ENCODE measurements around a stretch of chr13.

- PRO-cap, result no peak
Measured at GRCh38 chr13:73221416-73221825, 162.6 kb downstream of the KLF5 start.

GRCh38 chr13:73702069-73703144, 643.6 kb downstream of the KLF5 start:
- PRO-cap, result no peak

DNA sequence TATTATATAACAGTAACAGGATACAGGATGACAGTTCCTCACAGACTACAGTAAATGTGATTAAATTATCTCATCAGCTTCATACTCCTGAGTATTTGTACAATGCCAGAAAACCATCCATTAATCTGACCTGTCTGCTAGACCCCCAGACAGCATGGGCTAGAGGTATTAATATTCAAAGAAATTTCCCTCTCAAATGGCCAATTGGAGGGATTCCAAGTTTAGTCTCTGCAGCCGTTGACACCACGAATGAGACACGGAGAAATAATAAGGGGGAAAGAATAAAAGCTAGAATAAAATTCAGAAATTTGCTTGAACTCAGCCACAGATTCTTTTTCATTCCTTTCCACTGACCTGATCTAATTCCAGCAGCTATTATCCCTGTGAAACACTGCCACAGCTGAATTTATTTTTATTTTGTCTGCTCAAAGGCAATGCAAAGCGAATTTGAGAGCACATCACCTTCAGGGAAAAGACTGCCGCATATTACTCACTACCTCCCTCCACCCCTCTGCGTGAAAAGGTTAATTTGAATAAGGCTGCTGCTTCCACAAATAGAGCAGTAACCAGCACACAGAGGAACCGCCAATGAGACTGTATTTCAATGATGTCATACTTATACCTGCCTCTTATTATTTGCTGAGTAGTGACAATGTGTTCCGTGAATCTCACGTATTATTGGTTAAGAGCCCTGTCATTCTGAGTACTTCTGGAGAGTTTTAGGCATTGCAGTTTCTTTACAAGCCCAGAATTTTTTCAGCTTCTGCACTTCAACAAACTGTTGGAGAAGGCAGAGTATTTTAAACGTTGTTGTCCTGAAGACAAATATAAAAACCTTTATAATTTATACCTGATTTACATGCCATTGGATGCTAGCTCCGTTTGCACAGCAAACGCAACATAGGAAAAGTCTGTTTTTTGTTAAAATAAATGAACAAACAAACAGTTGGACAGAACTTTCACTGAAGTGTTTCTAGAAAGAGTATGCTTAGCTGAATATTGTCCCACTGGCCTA, 1191.7 kb downstream of the TBC1D4 start:
- PRO-cap, result unidirectional peak, minus-strand start at position 513 of the sequence

- PRO-cap, result no peak
Measured at GRCh38 chr13:75302100-75302724, 179.8 kb downstream of the TBC1D4 start.

DNA sequence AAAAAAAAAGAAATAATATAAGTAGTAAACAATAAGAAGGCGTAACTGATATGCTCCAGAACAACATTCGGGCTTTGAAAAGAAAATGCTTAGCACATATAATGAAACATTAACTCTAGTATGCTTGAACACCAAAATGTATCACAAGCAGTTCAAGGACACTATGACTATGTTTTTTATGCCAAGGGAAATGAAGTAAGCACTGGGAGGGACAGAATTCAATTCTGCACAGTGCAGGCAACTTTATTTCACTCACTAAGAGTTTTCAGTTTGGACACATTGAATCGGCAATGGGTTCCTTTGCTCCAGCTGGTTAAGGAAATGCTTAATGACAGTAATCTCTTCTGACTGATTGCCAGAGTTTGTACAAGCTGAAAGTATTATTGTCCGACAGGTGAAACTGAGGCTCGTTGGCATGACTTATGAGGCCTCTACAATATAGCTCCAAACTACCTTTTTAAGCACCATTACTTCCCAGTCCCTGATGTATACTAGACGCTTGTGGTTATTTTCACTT, 178.6 kb downstream of the TBC1D4 start:
- PRO-cap, result no peak

DNA sequence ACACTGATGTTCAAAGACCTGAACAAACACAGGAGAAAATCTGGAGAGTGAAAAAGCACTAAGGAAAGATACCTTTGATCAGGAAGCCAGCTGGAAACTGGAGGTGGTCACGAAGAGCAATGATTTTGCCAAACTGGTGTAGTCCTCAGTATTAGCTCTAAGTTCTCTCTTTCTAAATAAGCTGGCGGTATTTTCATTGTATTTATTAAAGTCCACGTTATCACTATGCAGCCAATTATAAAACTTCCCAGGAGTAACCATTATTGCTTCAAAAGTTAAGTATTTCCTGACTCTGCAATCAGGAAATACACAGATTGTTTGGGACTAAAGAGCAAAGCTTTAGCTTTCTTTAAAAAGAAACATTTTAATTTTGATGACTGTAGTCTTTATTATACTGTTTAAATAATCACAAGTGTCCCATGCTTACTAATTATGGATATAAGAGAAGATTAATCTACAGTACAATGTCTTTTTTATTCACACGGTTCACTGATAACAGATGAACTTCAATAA, 115.1 kb downstream of the TBC1D4 start:
- PRO-cap, result no peak

GRCh38 chr13:75481648-75481814, 438 bp downstream of the TBC1D4 start:
- PRO-cap, result no peak

GRCh38 chr13:75792341-75792969, 156.3 kb downstream of the LMO7 start:
- PRO-cap, result no peak

DNA sequence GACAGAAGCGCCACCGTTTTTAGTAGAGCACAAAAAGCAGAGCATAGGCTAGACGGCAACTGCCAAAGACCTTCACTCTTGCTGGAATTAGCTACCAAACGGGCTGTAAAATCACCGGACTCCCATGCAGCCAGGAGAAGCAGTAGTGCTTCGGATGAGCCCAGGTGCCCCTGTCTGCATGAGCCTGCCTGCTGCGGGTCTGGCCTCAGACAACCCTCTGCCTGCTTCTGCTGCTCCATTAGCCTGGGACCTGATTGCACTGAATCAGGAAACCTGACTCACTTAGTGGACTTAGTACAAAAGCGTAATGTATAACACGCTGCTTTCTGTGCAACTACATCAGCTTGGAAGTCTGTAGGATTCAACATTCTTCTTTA, 170.0 kb downstream of the LMO7 start:
- PRO-cap, result no peak

GRCh38 chr13:76200386-76200690, 564.2 kb downstream of the LMO7 start:
- PRO-cap, result no peak

DNA sequence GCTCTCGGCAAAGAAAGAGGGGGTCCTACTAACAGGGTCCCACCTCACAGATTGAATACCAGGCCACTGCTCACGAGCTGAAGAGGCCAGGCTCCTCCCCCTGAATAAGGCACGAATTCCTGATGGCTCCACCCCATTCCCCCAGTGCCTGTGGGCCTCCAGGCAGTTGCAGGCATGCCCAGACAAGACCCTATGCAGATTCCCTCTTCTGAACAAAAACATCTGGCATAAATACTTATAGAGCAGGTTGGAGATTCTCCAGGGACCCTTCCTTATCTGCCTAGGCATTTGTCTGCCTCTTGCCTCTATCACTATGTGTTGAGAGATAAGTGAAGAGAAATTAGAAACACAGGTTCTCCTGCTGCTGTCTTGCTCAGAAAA, 364.2 kb downstream of the KCTD12 start:
- PRO-cap, result no peak

- PRO-cap, result no peak
Measured at GRCh38 chr13:76524053-76524411, 362.2 kb downstream of the KCTD12 start.

DNA sequence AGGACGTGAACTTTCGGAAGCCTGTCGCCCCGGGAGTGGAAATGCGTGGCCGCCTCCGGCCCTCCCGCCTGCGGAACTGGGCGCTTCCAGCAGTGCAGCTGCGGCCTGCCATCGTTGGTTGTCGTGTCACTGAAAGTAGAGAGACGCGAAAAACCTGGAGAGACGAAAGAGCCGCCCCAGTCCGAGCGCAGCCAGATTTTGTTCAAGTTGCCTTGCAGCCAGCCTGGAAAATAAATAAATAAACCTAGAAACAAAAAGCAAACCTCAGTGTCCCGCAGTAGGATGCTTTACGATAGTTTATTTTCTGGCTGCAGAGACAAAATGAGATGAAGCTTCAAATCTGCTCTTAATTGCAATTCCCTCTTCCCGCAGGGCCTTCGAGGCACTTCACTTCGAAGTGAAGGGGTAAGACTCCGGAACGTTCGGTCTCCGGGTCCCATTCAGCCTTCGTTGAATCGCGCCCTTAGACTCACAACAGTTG, 612 bp upstream of the KCTD12 start:
- PRO-cap, result bidirectional peak, plus-strand start at position 159 of the sequence, minus-strand start at position 78 of the sequence

DNA sequence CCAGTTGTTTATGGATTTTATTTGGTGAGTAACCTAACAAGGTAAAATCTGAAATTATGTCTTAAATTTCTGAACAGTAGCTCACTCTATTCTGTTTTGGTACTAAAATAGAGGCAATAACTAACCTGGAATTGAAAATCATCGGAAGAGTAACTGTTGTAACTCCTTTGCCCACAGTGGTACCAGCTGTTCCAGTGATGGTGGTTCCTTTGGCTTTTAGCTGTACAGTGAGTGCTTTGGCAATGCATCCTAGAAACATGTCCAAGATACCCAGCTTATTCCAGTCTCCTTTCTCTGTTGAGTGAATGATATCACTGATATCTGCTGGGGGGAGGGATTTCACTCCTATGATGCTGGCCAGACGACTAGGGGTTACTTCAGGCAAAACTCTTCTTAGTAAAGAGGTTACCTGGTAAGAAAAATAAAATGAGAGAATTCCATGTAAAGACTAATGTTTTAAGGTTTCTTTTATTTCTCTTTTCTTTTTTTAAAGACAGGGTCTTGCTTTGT, 40.6 kb upstream of the FBXL3 start:
- PRO-cap, result no peak

- PRO-cap, result no peak
Measured at GRCh38 chr13:77132754-77133319, 105.9 kb upstream of the FBXL3 start.

DNA sequence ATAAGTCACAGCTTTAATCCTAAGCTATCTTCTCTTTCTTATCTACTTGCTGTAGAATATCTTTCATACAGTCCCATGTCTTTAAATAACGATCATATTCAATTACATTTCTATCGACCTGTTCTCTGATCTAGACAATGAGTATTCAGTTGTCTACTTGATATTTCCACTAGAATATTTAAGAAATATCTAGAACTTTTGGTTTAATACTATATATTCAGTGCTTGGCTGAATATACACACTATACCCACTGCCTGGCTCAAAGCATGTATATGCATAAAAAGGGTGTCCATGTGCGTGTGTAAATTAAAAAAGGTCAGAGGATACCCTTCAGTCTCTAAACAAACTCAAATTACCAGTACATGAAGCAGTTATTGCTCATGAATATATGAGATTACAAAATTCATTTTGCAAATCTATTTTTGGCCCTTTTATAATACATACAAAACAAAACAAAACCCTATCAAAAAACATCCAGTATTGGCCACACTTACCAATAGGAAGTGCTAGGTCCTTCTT, 137.1 kb upstream of the FBXL3 start:
- PRO-cap, result no peak

- PRO-cap, result no peak
Measured at GRCh38 chr13:77243804-77244065, 83.2 kb downstream of the MYCBP2 start.

DNA sequence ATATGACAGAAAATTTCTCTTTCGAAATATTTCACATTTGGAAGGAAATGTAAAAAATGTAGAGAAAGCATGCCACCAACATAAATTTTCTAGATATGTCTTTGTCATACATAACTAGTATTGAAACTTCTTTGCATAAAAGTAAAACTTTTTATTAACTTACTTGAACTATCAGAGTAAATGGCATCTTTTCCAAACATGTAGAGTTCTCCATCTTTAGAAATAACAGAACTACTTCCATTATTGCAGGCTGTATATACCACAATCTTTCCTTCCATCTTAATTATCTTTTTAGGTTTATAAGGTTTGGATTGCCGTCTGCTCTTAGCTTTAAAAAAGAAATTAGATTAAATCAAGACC, 66.6 kb downstream of the MYCBP2 start:
- PRO-cap, result no peak

DNA sequence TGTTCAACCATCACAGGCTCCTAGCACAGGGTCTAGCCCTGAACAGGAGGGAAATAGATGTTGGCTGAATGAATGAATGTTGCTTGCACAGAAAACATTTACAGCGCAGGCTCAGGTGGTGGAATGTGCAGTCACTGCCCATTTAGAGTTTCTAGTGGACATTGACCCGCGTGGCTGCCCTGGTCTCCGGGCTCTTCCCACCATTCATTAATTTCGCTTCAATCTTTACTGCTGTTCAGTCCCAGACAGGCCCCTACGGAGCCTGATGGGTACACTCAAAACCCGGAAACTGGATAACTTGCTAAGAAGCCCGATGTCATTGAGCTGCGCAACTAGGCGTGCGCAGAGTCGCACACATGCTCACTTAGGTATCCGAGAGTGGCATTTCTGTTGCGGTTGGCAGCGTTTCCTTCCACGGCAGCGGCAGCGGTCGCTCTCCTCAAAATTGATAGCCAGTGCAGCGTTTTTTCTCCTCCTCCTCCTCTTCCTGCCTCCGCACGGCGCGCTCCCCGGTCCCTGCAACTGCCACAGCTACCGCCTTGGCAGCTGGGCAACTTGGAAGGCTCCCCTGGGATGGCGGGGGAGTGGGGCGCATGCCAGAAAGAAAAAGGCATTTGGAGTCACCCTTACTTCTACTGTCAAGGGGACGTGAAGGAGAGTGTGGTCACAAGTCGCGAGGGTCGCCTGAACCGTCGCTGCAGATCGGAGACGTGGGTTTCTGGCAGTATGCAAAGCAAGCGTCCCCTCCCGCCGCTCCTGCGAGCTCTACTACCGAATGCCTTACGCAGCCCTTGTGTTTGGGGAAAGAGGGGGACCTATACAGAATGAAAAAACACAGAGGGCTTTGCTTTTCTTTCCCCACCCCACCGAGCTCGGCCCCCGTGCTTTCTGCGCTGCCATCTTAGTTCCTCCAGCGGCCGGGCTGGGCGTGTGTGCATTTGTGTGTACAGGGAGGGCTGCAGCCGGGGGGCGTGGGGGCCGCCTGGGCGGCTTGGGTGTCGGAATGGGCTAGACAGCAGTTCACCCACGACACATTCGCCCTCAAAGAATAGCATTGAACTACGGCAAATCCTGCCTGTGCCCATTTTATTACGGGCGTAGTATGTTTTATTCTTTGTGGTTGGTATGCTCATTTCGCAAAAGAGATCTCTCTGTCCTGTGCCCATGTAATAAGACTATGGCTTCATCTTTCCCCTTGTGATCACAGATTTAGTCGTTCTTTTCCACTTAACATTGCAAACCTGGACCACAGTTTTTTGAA, 2.5 kb upstream of the MYCBP2 start:
- PRO-cap, result unidirectional peak, plus-strand start at position 371 of the sequence; bidirectional peak, plus-strand start at position 913 of the sequence, minus-strand start at position 924 of the sequence

DNA sequence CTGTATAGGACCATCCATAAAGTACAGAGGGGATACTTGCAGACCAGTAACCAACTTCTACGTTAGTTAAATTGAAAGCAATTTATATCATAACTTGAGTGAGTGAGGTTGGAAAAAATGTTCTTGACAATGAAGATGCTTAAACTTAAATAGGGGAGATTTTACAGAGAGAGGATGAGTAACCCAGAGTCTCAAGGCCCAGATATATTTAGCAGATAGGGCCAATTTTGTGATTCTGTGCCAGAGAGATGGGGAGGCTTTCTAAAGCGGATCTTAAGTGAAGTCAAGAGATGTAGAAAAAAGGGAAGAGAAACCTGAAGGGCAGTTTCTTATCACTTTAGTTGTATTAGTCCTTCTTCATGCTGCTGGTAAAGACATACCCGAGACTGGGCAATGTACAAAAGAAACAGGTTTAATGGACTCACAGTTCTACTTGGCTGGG, 102.3 kb upstream of the MYCBP2 start:
- PRO-cap, result no peak

Data from right common carotid artery plus branches (tissue), 1 donor.